Endodermal cell (in vitro differentiated cells): ENCODE data around the genes TEX29 and SPACA7.

GRCh38 chr13:110600455-110600825, 14.9 kb upstream of the NAXD start:
- PRO-cap: no peak

DNA sequence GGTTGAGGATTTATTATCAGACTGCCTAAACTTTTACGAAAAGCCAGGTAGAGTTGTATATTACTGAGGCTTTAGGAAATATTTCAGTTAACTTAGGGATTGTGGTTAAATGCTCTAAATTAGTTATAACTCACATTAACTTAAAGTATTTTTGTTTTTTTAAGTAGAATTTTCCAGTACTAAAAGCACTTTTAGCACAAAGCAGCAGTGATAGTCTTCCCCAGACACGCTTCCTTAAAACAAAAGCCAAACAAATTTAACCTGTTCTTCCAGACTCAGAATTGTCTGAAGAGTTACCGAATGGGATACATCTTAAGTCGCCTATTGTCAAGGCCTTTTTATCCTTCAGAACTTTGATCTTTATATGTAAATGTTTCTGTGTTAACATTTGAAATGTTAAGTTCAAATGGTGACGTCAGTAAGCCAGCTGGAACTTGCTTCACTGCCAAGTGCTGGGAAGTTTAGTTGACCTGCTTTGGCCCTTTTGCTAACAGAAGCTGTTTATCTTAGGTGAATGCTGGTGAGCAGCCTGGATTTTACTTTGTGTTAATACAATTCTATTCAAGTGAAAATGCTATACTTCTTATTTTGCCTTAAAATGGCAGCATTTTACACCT, 1.8 kb downstream of the NAXD start:
- PRO-cap: no peak

DNA sequence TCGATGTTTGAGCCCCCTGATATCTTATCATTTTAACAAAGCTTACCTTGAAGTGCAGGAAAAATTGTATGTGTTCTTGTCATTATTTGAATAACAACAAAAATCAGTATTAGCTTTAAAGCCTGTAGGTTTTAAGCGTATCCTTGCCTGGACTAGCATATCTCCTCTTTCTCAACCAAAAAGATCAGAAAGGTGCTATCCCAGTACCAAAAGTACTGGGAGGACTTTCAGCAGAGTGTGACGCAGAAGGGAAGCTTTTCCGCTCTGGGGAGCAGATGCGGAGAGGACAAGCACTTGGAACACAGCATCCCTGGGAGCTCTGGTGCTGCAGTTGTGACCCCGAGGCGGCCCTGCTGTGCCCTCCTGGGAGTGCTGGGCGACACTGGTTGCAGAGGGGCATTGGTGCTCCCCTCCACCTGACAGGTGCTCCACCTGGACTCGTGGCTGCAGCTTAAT, 3.3 kb downstream of the NAXD start:
- PRO-cap: no peak

DNA sequence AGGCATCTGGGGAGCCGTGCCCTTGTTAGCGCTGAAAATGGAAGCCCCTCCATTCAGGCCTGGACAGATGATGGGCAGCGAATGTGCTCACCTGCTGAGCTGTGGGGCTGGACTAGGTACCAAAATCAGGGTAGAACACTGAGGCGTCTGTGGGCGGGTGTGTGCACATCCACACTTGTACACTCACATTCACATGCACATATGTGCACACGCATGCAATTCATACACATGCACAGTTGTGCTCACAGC, 20.7 kb downstream of the NAXD start:
- PRO-cap: no peak

DNA sequence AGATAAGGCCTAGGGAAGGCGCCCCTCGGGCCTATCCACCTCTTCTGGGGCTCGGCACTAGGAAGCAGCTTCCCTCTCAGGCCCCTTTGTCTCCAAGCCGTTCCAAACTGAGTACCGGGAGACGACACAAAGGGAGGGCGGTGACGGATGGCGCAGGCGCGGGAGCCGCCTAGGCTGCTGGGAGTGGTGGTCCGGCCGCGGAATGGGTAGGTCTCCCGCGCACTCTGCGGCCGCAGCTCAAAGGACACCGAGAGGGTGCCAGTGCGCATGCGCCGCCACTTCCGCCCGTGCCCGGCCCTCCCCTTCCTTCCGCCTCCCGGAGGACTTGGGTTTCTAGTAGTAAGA, 756 bp upstream of the ING1 start:
- PRO-cap: bidirectional peak, plus-strand start outside the sequence, minus-strand start at position 109 of the sequence

DNA sequence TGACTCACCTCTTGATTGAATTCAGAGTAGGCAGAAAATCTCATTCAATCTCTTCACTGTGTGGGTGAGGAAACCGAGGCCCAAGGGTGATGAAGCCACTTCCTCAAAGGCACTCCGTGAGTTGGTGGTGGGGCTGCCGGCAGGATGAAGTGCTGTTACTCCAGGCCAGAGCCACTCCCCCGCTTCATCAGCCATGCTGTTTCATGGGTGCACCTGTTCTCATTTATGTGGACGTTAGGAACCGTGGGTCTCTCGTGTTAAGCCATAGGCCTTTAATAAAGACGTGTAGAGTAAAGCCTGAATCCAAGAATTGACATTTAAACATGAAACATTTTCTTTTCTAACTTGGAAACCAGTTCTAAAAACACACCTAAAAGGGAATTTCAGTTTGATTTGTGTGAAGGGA, 13.3 kb downstream of the ING1 start:
- PRO-cap: no peak

GRCh38 chr13:110810115-110810520, 96.6 kb downstream of the ING1 start:
- PRO-cap: no peak

DNA sequence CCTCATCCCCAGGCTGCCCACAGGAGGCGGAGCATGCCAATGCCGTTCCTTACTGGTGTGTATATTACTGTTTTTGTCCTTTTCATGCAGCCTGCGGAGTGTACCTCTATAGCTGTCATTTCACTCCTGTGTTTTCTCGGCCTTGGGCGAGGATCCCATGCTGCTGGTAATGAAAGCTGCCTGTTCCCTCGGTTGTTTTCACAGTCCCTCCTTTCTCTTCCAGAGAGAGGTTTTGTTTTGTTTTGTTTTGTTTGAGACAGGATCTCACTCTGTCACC, 44.4 kb downstream of the ANKRD10 start:
- PRO-cap: no peak

DNA sequence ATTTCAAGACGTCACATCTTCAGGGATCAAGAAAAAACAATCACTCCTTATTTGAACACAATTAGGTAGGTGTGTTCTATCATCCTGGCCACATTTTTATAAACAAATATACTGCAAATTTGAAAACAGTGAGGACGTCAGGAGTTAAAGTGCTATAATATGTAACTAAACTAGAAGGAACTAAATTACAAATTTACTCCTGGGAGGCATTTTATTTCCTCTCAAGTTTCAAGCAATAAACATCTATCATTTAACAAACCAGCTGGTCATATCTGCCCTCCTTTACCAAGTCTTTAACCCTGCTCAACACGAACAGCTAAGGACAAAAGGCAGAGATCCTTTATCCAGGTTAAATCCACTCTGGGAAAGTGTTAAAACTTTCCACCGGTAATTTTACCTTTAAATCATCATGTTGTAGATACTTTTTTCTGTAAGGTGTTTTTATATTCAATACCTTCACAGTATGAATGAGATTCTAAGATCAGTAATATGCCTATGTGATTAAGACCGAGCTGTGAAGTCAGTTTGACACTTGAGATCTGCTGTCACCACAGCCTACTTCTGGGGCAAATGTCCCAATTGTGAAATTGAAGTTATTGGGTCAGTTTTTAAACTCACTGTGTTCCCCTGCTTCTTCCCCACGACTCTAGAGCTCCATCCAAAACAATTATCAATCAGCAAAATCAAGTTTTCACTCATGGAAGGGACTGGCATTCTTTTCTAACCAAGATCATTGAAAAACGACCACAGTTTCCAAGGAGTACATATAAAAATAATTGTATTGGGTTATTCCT, 26.3 kb downstream of the ANKRD10 start:
- PRO-cap: no peak

GRCh38 chr13:111066252-111066921, 48.7 kb upstream of the ARHGEF7 start:
- PRO-cap: no peak

GRCh38 chr13:111187683-111188661, 72.9 kb downstream of the ARHGEF7 start:
- PRO-cap: no peak

DNA sequence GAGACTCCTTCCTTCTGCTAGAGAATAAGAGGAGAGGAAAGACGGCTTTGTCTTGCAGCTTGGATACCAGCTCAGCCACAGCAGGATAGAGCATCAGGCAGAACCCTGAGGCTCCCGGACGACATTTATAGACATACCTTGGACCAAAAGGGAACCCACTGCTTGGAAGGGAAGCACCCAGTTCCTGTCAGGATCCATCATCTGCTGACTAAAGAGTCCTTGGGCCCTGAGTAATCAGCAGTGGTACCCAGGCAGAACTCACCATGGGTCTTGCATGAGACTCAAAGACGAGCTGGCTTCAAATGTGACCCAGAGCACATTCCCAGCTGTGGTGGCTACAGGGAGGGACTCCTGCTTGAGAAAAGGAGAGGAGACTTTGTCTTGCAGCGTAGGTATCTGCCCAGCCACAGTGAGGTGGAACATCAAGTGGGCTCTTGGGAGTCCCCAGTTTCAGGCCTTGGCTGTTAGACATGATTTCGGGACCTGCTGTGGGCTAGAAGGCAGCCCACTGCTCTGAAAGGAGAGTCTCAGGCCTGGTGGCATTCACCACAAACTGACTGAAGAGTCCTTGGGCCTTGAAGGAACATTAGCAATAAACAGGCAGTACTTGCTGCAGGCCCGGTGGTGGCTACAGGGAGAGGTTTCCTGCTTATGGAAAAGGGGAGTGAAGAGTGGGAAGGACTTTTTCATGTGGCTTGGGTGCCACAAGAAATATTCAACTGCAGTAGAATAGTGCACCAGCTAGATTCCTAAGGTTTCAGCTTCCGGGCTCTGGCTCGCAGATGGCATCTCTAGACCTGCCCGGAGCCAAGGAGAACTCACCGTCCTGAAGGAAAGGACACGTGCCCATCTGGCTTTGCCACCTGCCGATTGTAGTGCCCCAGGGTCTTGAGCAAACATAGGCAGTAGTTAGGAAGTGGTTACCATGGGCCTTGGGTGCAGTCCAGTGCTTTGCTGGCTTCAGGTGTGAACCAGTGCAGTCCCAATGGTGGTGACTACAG, 61.8 kb upstream of the TEX29 start:
- PRO-cap: no peak

GRCh38 chr13:111281065-111281630, 39.3 kb upstream of the TEX29 start:
- PRO-cap: no peak

- PRO-cap: no peak
Observed at GRCh38 chr13:111320429-111320823, at the start of gene TEX29. Gene TEX29 (plus strand): TSS chr13:111320642.

- PRO-cap: unidirectional peak, minus-strand start at chr13:111893821
Observed at GRCh38 chr13:111893639-111893975, 173.3 kb upstream of the SOX1 start.

DNA sequence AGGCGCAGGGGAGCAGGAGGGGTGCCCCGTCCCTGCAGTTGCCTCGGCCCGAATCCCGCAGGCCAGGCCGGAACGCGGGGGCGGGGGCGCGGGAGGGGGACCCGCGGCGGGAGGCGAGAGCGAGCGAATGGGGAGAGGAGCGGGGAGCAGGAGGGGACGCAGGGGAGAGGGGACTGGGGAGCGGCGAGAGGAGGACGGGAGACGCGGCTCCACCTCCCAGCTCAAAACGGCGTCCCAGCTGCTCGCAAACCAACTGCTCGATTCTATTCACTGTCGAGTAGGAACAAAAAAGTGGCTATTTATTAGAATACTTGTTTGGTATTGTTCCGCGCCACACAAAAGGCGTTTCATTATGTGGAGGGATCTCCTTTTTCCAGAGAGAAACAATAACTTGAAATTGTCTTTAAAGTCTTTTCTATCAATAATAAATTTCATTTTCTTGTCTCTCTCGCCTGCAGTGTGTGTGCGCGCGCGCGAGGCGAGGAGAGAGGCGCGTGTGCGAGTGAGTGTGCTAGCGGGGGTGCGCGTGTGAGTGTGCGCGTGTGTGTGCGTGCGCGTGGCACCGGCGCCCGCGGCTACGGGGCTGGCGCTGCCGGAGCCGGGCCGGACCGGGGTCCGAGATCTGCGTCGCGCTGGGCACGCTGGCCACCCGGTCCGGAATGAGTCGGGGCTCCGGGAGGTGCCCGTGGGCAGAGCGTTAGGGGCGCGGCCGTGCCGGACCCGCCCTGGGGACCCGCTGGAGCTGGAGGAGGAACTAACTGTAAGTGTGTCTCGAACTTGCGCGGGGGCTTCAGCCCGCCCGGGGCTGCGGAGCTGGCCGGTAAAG, 10.5 kb upstream of the SOX1 start:
- PRO-cap: no peak

DNA sequence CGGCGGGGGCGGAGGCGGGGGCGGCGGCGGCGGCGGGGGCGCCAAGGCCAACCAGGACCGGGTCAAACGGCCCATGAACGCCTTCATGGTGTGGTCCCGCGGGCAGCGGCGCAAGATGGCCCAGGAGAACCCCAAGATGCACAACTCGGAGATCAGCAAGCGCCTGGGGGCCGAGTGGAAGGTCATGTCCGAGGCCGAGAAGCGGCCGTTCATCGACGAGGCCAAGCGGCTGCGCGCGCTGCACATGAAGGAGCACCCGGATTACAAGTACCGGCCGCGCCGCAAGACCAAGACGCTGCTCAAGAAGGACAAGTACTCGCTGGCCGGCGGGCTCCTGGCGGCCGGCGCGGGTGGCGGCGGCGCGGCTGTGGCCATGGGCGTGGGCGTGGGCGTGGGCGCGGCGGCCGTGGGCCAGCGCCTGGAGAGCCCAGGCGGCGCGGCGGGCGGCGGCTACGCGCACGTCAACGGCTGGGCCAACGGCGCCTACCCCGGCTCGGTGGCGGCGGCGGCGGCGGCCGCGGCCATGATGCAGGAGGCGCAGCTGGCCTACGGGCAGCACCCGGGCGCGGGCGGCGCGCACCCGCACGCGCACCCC, 896 bp downstream of the SOX1 start:
- PRO-cap: no peak

GRCh38 chr13:112163778-112164019, 96.8 kb downstream of the SOX1 start:
- PRO-cap: no peak

GRCh38 chr13:112375937-112376651, at the start of gene SPACA7:
Gene SPACA7 (plus strand): TSS chr13:112376355.
- PRO-cap: no peak

DNA sequence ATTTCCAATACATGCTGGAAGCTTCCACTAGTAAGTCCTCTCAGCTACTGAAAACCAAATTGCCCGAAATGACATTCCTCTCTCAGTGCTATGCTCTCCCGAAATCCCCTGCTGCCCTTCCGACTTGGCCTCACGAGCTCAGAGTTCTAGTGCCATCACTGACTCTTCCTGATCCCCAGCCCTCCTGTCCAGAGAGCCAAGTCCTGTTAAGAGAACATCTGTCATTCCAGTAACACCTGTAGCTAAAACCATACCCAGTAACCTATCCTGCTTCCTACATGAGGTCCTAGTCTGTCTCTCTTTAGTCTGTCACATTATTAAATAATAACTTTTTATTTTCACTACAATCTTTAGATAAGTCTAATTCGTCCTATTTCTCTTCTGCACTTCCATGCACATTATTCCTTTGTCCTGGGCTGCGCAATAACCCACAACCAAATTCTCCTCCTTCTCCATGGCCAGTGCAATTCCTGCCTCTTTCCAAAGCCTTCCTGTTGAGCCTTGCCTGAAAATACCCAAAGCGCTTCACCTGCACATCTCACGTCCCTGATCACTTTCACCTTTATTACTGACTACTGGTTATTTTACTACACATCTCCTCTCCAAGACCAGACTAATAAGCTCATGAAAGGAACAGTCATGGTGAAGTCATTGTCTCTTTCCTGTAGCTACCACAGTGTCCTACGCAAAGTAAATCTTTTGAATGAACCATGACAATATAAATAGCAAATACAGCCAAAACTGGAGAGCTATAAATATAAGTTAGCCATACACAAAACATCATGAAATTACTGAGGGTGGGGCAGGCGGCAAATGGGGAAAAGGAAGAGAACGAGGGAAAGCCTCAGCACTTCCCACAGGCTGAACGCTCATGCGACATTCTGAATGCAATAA, 62.9 kb downstream of the TUBGCP3 start:
- PRO-cap: no peak